Occipital lobe (tissue), 2 donors: ENCODE data around the gene ETS2.

DNA sequence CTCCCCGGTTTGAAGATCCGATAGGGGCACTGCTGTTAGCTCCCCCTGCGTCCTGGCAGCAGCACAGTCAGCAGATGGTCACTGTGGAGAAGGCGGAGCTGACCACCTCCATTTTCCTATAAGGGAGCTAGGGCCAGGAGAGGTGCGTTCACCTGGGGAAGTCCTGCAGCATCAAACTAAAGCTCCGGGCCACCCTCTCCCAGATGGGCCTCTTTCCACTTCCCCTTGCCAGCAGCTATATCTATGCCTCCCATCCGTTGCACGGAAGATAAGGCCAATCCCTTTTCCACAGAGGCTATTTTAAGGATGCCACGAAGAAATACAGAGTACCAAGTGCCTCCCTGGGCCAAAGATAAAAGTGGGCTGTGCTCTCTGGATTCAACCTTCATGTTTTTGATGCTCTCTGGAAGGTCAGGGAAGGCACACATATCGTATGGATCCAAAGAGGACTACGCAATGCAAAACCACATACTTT is 7.7 kb downstream of the ERG start:
- RAMPAGE, long total RNA: no peak

DNA sequence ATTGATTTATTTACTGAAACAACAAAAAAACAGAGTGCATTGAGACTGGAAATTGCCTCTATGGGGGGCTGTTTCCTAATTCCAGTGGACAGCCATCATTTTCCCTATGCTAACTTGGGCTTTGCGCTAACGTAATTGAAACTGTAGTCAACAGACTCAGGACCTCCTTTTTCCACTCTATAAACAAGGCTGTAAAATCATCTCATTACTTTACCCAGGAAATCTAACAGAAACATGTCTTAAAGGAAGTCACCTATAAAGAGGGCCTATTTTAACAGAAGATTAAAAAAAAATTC is 2.1 kb downstream of the ERG start:
- RAMPAGE, long total RNA: no peak

DNA sequence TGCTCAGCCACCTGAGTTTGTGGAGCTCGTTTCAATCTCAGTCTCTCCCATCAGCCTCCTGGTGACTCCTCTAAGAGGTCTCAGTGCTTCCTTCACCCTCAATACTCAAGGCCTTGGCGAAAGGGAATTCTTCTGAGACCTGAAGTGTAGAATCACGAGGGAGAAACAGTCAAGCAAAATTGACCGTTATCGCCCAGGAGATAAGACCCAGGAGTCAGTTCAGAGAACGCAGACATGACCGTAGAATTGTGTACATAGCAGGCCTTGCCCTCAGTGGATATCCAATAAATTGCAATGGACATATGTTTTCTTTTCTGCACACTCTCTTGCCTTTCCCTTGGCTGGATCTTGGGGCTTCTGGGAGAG is 15.7 kb upstream of the ETS2 start:
- RAMPAGE, long total RNA: no peak

DNA sequence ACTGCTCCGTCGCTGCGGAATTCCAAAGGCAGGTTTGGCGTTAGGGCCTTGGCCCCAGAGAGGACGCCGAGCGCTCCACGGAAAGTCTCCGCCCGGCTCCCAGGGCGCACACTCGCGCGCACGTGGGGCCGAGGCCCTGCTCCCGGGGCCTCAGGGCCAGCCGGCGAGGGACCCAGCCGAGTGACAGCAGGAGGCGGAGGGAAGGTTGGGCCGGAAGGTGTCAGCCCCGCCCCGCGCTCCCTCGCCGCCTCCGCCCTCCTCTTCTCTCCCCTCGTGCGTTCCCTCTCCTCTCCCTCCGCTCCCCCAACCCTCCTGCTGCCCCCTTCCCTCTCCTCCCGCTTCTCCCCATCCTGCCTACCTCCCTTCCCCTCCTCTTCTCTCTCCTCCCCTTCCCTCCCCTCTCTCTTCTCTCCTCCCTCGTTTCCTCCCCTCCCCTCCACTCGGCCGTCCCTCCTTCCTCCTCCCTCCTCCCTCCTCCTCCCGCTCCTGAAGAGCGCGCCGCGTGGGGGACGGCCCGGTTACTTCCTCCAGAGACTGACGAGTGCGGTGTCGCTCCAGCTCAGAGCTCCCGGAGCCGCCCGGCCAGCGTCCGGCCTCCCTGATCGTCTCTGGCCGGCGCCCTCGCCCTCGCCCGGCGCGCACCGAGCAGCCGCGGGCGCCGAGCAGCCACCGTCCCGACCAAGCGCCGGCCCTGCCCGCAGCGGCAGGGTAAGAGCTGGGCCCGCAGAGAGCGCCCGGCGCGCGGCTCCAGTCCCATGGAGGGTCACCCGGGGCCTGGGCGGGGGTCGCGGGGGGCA is at the start of gene ETS2:
ETS2 (plus strand) TSS at position 517 of the 797 bp plus-strand sequence.
- RAMPAGE, long total RNA: no peak

DNA sequence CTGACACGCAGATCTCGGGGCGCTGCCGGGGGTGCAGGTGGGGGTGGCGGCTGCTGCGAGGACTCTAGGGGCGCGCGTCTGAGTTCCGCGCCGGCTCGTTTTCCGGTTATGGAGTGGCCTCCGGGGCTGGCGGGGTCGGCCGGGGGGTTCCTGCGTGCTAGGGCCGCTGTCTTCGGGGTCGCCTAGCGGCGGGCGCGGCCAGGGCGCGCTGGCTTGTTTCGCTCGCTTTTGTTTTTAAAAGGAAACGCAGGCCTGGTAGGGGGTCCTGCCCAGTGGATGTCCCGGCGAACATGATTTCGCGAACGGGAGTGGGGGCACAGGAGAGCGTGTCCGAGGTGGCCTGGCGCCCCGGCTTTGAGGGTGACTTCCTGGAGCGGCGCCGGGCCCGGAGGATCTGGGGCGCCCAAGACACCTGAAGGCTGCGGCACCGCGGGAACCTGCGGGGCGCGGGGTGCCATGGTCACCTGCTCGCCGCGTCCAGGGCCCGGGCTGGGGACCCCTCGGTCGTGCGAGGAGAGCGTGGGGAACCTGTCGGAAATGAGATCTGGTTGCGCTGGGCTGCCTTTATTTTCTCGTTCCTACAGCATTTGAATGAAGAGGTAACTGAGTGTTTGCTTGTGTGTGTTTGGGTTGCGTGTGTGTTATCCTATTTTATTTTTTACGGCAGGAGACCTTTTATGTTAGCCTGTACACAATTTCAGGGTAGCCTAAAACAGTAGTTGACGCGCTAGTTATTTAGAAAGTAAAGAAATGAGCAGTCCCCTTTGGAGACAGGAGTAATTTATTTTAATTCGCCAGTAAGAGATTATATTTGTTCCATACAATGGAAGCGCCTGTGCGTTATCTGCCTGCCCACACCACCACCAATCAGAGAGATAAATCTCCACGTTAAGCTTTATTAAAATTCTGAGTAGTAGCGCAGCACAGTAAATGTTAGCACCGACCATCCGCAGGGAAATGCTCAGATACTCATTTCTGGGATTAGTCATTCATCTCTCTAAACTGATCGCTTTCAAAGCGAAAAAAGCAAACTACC is 799 bp downstream of the ETS2 start:
- RAMPAGE, long total RNA: no peak

GRCh38 chr21:38811683-38812193 is 6.0 kb downstream of the ETS2 start:
- RAMPAGE, long total RNA: no peak

- RAMPAGE, long total RNA: no peak
Observed at GRCh38 chr21:38814561-38815181, 8.9 kb downstream of the ETS2 start.

DNA sequence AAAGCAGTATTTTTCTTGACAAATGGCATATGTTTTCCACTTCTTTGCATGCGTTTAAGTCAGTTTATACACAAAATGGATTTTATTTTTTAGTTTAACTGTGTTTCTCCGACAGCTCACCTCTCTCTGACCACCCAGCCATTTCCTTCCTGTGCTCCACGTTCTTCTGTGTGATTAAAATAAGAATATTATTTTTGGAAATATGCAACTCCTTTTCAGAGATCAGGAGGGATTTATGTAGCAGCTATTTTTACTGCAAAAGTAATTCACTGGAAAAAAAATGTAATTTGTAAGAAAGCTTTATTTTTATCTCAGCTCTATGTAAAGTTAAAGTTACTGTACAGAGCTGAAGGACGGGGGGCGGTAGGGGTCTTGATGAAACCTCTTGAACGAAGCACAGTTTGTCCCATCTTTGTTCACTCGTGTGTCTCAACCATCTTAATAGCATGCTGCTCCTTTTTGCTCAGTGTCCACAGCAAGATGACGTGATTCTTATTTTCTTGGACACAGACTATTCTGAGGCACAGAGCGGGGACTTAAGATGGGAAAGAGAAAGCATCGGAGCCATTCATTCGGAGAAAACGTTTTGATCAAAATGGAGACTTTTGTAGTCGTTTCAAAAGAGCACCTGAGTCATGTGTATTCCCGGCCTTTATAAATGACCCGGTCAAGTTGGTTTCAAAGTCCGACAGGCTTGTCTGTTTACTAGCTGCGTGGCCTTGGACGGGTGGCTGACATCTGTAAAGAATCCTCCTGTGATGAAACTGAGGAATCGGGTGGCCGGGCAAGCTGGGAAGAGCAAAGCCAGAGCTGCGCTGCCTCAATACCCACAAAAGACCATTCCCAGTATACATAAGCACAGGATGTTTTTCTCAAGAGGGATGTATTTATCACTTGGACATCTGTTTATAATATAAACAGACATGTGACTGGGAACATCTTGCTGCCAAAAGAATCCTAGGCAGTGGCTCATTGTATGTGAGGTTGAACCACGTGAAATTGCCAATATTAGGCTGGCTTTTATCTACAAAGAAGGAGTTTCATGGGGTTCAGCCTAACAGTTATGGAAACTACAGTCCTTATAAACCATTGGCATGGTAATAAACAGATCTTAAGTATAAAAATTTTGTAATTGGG is 18.4 kb downstream of the ETS2 start:
- RAMPAGE, long total RNA: no peak

DNA sequence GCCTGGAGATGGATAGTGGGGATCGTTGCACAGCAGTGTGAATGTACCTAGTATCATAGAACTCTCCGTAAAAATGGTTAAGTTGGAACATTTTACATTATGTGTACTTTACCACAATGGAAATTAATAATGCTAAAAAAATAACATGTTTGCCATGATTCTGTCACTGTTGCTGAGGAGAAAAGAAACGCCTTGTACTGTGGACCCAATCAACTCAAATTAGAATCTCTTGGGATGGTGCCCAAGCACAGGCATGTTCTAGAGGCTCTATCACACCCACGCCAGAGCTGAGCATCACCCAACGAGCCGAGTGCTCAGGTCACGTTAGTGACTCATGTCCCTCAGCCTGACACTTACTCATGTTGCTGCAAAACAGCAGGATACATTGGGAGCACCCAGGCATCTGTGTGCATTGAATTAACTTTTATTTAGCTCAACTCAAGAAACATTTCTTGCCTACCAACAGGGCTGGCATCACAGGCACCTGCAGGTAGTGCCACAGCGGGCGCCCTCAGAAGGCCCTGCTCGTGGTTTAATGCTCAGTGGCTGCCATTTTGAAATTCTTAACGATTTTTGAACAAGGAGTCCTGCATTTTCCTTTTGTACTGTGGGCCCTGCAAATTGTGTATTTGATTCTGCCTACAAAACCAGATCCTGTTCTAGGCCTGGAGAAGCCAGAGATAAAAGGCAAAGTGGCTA is 149.8 kb downstream of the ETS2 start:
- RAMPAGE, long total RNA: no peak

DNA sequence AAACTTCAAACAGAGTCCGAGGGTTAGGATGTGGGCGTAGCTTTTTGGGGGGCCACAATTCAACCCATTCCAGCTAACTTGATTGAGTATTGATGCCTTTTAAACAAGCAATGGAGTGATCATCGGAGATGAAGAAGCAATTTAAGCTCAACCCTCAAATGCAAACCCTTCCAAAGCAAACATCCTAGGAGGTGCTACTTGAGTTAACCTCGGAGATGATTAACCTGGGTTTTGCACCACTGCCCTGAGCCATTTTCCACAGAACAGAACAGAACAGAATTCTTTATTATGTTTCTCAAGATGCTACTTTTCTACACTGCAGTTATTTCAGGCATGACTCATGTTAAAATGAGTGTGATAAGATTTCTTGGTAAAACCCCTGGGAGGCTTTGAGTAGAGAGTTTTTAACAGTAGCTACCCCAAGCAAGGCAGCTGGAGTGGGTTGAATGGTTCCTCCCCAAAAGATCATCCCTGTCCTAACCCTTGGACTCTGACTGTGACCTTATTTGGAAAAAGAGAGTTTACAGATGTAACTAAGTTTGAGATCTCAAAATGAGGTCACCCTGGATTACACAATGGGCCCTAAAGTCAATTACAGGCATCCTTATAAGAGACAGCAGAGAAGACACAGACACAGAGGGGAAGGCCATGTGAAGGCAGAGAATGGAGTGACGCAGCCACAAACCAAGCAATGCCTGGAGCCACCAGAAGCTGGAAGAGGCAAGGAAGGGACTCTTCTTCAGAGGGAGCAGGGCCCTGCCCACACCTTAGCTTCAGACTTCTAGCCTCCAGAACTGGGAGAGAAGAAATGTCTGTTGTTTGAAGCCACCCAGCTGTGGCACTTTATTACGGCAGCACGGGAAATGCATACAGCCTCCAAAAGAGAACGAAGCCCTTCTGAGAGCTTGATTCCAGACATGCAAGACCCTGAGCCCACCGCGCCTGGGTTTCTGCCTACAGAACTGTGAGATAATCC is 153.4 kb downstream of the ETS2 start:
- RAMPAGE, long total RNA: no peak

GRCh38 chr21:38997141-38997773 is 186.0 kb downstream of the PSMG1 start:
- RAMPAGE, long total RNA: no peak

GRCh38 chr21:39005416-39005973 is 177.8 kb downstream of the PSMG1 start:
- RAMPAGE, long total RNA: no peak

GRCh38 chr21:39014655-39015185 is 168.5 kb downstream of the PSMG1 start:
- RAMPAGE, long total RNA: no peak

- RAMPAGE, long total RNA: no peak
Observed at GRCh38 chr21:39094901-39095499, 88.3 kb downstream of the PSMG1 start.

DNA sequence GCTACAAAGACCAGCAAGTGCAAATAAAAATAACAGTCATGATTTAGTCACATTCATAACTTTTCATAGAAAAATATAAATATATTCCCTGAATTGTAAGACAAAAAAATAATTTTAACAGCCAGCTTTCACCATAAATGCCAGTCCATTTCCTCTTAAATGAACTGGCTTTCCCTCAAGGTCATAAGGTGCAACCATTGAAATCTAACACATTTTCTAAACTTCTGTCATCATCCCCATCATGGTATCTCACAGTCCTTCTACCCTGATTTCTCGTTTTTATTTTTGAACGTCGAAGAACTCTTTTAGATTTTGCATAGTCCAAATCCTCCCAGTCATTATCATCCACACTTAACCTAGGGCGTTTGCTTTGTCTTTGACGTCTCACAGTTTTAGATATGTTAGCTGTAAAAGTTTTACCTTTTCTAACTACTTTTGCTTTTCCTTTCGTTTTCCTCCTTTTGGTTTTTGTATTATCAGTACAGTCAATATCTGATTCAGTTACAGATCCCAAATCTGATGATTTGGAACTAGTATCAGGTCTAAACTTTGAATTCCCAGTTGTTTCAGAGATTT is 12.9 kb upstream of the PSMG1 start:
- RAMPAGE, long total RNA: no peak

DNA sequence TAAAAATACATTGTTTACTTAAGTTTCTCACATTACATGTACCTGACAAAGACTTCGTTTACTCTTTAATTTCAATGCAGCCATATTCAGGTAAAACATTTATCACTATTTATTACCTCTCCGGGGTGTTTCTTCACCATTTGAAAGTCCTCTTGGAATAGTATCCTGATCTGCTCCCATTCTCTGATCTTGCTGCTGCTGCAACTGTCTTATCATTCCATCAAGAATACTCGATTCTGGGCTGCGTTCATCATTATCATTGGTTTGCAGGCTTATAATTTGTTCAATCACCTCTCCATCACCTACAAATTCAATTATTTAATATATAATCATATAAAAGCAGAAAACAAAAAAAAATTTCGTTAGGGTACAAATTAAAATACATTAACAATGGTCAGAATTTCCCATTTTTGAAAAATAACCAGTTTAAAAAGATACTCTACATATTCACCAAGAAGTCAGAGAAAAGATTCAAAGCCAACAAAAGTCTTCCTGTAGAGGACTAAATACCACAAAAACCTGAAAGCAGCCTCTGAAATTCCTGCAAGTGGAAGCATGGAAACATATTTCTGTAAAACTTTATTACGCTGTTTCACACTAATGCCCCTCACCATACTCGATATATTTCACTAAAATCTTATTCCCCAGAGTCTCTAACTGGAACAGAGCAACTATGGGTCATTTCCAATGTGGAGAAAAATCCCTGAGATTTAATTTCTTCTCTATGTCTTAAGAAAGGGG is 54.9 kb downstream of the BRWD1 start:
- RAMPAGE, long total RNA: no peak

- RAMPAGE, long total RNA: no peak
Observed at GRCh38 chr21:39314201-39315067, 1.0 kb upstream of the BRWD1 start.

DNA sequence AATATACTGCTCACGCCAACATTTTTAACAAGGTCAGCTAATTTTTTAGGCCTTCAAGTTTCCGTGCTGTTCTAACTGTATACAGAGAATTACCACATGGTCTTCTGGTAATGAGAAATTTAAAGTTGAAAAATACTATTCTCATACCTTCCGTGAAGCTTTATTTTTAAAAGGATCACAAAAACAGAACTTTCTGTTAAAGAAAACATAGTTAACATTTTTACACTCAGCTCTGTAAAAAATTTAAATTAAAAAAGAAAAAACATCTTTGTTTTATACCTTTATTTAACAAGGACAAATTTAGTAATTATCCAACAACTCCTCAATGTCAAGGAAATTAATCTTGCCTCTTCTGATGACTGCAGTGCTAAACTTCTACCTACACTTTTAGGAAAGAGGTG is 1.8 kb downstream of the HMGN1 start:
- RAMPAGE, long total RNA: no peak

DNA sequence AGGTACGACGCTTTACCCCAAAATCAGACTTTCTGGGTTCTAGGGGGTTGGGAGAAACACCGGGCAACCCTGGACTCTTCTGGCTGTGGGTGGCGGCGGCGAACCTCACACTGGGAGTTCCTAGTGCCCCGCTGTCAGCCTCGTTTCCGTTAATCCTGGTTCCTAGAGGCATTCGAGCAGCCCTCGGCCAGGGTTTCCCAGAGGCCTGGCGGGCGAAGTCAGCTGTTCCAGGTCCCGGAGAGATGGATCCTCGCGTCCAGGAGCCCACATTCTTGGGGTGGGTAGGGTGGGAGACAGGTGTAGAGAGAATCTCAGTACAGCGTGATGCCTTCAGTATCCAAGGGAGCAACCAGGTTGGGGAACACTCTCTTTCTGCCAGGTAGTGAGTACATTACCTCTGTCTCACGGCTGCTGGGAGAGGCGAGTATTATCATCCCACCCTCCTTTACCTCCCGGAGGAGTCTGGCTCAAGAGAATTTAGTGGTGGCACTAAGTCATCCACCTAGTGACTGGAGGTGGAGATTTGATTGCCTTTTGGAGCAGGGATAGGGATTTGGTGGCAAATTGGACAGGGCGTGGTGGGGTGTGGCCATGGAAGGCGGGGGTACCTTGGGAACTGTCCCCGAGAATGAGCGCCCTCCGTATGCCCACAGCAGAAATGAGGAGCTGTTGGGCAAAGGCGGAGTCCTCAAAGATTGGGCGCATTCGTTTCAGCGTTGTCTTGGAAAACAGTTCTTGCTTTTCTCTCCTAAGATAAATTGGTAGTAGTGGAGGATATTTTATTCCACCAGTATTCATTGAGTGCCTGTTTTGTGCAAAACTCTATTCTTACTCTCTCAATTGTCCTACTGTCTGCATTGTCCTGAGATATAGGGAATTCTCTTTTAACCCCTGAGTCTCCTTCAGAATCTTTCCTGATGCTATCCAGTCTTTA is 786 bp downstream of the GET1 start:
- RAMPAGE, long total RNA: no peak

DNA sequence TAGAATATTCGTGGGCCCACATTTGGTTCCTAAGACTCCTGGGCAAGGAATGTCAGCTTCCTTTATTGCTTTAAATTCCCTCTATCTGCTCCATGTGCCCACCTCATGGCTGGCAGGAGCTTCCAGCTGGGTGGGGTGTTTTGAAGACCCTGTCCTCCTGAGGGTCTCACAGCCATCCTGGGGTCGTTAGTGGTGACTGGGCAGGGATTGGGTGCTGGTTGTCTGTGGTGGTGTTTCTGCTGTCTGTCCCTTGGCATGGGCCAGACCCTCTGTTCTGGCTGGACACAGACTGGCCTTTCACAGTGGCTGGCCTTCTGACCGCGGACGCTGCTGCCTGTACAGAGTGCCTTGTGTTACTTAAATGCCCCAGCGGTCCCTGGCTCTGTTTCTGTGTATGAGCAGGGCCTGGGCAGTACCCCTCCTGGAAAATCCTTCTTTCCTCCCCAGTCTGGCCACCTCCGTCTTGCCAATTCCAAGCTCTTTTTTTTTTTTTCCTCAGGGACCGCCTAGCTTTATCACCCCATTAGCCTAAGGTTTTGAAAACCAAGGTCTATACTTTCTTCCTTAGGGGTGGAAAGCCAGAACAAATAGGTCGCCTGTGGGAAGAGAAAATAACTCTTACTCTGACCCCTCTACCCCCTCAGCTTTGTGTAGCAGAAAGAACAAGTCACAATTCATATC is 50.9 kb downstream of the SH3BGR start:
- RAMPAGE, long total RNA: no peak